Thoracic aorta endothelial cell (primary cell): Measurements from ENCODE around the genes SNRPB2 and RRBP1.

GRCh38 chr20:16450950-16451560, 122.2 kb downstream of the KIF16B start:
- CAGE, long polyA plus RNA = no peak

GRCh38 chr20:16451917-16452507, 121.2 kb downstream of the KIF16B start:
- CAGE, long polyA plus RNA = no peak

DNA sequence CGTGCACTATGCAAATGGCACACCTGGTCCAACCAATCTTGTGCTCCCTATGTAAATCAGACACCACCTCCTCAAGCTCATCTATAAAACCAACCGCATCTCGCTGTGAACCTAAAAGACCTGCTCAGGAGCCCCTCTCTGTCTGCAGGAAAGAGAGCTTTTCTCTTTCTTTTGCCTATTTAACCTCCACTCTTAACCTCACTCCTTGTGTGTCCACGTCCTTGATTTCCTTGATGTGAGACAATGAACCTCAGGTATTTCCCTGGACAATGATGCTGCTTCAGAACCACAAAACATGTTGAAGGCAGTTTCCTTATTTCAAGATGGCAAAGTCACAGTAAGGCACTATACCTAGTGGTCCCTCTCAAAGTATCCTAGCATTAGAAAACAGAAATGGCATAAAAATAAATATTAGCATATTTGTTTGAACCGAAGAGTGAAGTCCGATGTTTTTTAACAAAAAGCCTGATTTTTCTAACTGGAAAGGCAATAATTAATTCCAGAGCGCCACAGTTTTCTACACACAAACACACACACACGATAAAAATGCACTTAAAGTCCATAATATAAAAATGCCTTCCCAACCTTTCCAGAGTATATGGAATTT, 110.1 kb downstream of the KIF16B start:
- CAGE, long polyA plus RNA = no peak

DNA sequence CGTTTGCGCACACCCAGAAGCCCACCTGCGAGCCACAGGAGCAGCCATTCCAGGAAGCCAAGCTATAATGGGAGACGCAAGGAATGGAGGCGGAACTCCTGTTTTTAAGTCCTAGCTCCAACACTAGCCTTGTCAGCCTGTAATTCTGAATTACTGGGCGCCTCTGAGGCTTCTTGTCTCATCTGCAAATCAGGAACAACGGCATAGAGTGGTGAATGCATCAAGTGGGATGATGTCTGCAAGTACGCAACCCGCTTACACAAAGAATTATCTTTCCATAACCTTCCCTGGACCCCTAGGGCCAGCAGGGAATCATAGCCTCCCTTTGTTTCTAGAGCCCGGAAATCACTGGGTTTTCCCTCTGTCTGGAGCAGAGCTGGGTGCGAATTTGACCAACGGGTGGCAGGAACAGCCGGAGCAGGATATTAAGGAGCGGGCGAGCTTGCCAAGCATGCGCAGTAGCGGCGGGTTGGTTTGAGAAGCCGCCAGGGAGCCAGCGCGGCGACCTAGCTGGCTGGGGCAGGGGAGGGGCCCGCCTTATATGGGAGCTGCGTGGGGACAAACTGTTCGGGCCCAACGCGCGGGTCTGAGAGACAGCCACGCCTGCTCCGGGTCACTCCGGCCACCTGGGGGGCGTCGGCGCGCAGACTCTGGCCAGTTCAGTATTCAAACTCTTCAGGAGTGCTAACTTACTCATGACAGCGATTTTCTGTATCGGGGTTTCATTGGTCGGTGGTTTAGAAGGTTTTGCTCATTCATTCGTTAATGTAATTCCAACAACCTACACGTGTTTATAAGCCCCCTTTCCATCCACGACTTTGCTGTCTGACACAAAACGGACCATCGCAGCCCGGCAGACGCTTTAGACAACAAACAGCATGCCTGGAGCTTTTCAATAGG, 1.5 kb upstream of the KIF16B start:
- CAGE, long polyA plus RNA = no peak

GRCh38 chr20:16729521-16730113, at the start of gene SNRPB2:
TSS of gene SNRPB2 (plus strand) at chr20:16730026.
- CAGE, long polyA plus RNA = no peak

DNA sequence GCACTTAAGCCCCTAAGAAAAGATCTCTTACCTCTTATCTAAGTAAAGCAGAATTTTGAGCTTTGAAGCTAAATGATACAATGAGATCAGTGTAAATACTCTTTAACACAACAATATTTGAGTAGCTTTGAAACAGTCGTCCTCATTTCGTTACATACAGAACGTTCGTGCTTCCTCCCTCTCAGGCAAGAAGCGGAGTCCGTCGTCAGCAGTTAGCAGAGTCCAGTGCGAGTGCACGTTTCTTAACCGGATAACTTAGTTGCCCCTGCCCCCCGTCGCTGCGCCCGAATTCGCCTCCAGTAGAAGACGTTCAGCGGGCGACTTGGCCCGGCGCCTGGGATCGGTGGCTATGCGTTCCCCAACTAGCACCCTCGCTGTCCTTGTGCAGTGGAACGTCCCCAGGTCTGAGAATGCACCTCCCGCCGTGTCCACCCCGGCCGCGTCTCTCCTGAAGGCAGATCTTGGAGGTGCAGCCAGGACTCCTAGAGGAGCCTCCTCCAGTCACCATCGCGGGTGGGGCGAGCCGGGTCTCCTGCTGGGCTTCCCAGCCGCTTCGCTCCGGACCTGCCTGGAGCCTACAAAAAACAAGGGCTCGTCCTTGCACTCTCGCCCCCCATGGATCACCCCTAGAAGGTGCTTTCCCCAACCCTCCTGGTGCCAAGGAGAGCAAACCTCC, 955 bp upstream of the PCSK2 start:
- CAGE, long polyA plus RNA = no peak

GRCh38 chr20:17570326-17571068, 622 bp downstream of the DSTN start:
- CAGE, long polyA plus RNA = no peak

GRCh38 chr20:17613236-17614349, 43.7 kb downstream of the DSTN start:
- CAGE, long polyA plus RNA = no peak

GRCh38 chr20:17627126-17627658, 54.9 kb downstream of the RRBP1 start:
- CAGE, long polyA plus RNA = no peak

DNA sequence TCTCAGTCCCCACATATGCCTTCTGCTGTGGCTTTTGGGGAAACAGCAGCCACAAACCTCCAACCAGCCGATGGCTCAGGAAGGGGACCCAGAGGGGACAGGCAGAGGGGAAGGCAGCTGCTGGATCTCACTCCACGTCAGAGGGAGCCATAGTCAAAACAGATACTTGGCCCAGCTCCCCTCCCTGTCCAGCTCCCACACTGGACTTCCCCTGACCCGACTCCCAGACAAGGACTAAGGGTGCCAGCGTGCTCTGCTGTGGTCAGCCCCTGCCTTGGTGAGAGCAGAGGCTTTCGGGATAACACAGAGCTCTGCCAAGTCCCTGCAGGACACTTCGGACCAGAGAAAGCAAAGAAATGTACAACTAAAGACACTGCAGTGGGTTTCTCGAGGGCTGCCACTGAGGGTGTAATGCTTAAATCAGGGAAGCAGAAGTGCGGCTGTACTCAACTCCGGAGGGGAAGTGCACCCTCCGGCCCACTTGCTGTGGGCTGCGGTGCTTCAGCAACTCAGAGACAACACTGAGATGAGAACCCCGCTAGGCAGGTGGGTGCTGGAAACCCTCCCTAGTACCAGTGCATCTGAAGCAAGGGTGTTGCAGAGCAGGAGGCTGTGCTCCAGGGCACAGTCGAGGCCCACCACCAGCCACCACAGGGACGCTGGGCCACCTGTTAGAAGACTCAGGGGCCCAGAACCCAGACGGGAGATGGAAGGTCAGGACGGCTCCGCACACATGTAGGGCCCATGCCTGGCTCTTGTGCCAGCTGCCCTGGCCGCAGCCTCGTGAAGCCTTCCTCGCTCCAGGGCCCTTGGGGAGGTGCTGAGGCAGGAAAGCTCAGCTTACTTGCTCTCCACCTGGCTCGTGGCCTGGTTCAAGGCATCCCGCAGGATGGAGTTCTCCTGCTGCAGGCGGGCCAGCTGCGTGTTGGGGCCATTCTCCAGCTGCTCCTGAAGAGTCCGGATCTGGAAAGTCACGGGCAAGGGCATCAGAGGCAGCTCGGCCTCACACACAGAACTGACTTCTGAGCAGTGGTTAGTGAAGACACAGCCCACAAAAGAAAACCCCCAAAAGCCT, 47.0 kb downstream of the RRBP1 start:
- CAGE, long polyA plus RNA = no peak

GRCh38 chr20:17665644-17666422, 16.2 kb downstream of the RRBP1 start:
- CAGE, long polyA plus RNA = no peak

GRCh38 chr20:17682071-17682400, at the start of gene RRBP1:
TSS of gene RRBP1 (minus strand) at chr20:17682242.
- CAGE, long polyA plus RNA = no peak

- CAGE, long polyA plus RNA = no peak
Observed at GRCh38 chr20:17936635-17937295, 31.8 kb downstream of the SNX5 start.

DNA sequence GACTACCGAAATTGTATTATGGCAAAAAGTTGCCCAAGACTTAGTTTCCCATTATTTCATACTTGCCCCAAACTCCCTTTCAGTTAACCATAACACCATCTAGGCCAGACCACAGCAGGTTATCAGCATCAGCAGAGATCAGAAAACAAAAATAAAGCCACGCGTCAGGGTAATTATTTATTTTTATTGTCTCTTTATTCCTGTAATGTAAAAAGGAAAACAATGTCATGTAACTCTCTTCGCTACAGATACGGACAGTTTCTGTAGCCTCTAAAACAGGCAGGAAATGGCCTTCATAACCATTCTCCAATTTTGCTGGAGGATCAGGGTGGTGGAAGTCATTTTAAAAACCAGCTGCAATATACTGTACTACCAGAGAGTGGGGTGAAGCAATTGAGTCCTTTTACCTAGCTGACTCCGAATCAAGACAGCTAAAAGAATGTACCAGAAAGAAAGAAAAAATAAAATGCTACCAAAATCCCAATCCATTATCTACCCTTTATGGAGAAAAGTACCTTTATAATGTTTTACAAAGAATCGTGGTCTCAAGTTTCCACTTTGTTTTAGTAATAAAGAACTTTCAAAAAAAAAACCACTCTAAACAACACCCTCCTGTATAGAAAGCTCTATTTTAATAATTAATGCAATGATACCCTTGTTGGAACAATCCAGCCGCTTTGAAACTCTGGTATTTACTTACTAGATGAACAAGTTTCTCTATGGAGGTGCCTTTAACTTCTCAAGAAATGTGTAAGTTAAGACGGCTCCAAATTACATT, 1.6 kb downstream of the SNX5 start:
- CAGE, long polyA plus RNA = no peak

DNA sequence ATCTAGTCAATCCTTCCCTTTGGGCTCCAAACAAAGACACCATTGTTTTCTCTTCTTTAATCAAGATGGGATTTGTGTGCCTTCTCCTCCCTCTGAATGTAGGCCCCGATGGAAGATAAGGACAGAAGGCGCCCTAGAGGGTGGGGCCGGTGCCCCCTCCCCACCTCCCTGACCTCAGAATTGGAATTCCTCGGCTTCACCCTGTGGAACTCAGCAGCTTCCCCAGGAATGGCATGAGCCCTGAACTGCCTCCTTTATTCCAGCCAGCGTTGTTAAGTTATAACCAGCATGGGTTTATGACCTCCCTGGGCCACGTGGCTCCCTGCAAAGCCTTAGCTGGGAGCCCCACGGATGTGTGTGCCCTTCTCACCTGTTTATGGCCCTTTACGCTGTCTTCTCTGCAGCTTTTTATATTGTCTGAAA, 24.6 kb downstream of the OVOL2 start:
- CAGE, long polyA plus RNA = no peak

GRCh38 chr20:18058788-18059615, 1.3 kb upstream of the OVOL2 start:
- CAGE, long polyA plus RNA = no peak

DNA sequence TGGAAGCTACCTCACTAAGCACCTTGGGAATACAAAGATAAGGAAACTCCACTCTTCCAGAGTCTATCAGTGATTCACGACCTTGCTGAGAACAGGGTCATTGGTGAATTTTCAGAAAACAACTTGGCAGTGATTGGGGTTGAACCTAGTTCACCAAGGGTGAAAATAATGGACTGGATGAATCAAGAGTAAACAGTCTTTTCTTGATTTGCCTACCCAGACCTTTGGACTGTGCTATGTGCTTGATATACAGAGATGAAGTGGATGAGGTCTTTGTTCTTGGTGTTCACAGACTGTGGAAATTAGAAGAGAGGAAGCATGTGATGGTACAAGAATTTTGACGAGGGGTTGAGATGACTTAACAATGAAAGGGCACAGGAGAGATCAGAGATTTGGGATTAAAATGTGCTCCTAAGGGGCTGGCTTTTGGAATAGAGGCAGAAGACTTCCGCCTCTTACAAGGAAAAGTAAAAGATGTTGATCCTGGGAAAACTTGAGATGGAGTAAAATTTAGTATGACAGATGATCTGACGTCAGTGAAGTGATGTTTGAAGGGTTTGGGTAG, 1.2 kb downstream of the KAT14 start:
- CAGE, long polyA plus RNA = no peak

DNA sequence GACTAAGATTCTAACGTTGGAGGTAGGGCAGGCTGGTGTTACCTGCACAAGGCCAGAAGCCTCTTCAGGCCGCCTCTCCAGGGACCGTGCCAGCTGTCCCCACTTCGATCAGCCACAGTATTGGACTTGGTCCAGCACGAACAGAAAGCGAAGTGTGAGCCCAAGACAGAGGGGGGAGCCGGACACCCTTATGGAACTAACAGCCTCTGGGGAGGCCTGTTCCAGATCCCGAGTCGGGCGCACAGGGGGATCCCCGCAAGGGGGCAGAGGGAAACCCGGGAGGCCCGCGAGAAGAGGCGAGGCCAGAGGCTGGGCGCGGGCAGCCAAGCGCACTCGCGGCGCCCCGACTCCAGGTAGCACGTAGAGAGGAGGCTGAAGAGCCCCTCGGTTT, 860 bp upstream of the SLC24A3 start:
- CAGE, long polyA plus RNA = no peak

DNA sequence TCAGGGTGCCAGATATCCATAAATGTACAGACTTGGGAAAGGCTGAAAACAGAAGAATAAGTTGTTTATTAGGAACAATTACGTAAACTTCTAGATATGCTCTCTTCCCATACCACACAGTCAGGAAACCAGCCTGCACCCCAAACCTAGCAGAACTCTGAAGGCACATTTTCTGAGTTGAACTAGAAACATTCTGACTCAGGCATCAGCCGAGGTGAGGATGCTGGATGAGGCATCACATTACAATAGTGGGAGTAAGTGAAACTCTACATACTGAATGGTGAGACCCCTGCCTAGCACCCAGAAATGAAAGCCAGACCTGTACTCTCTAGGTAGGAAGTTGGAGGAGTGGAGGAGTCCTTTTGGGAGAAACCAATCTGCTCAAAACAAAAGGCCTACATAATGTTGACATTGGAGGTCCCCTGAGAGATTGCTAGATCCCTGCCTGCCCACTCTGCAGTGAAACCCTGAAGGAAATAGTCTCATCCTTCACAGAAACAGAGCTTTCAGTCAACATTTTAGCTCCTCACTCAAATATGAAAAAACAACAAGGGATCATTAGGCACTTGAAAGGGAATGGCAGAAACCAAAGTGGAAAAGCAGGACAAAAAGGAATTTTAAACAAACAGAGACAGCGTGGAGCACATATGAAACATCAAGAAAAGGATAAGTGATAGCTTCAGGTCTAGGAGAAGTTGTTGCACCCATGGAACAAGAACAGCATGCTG, 205.3 kb downstream of the SLC24A3 start:
- CAGE, long polyA plus RNA = no peak

- CAGE, long polyA plus RNA = no peak
Observed at GRCh38 chr20:19658097-19658727, 99.8 kb upstream of the RIN2 start.